ENCODE results near the genes NOTO, PRADC1 and ACTG2.

DNA sequence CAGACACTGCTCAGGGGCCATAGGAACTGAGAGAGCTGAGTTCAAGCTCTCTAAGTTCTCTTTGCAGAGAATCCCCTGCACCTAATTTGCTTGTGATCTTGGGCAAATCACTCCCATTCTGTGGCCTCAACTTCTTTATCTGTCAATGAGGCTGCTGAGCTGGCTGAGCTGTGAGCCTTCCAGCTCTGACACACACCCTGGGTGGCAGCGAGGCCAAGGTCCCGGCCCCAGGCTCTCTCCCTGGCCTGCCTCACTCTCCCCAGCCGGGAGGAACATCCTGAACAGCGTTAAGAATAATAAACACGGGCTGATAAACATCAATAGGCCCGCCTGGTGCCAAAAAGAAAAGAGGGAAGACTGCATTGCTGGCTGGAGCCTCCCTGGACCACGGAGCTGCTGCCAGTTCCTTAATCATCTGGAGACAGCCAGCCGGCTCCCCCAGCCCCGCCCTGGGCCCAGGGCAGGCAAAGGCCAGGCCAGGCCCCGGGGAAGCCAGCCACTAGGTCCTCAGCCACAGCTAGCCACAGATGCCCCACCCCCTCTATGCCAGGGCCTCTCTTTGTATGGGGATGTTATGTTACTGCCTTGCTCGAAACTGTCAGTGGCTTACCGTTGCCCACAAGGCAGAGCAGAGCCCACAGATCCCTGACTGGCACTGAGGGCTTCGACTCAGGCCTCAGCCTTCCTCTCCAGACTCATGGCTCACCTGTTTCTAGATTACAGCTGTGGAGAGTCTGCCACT, 280.4 kb downstream of the DYSF start:
- PRO-cap, 2 experiments, result no peak in any of the 2 experiments

- PRO-cap, 2 experiments, result no peak in any of the 2 experiments
Measured at GRCh38 chr2:71751671-71752036, 285.2 kb downstream of the DYSF start.

GRCh38 chr2:71784990-71785501, 318.5 kb downstream of the DYSF start:
- PRO-cap, 2 experiments, result peak in 1 of 2 experiments; most common plus-strand start chr2:71785231 (in 1)

GRCh38 chr2:72033614-72034382, 113.9 kb downstream of the CYP26B1 start:
- PRO-cap, 2 experiments, result no peak in any of the 2 experiments

DNA sequence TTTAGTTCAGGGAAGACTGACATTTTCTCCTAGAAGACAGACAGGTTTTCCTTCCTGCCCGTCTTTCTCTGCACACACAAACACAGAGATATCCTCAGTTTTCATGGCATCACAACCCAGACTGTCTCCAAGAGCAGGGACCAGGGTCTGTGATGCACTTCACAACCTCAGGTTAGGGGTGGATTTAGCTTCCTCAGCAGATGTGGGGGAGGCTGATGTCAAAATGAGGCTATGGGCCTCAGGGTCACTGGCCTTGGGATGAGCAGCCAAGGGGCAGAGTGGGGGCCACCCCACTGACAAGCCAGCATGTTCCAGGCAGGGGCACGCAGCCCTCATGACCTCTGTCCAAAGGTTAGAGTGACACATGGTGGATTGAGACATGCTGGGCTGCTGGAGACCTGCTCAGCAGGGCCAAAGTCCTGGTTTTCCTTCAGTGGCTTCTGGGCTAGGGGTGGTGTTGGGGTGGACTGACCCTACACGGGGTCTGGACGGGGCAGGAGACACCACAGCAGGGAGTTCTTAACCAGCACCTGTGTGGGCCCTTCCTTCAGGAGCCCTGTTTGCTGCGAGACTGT, 70.5 kb downstream of the SFXN5 start:
- PRO-cap, 2 experiments, result no peak in any of the 2 experiments

- PRO-cap, 2 experiments, result peak in 1 of 2 experiments; most common plus-strand start chr2:73070185 (in 1)
Measured at GRCh38 chr2:73069827-73070374, 1.6 kb downstream of the SFXN5 start.

DNA sequence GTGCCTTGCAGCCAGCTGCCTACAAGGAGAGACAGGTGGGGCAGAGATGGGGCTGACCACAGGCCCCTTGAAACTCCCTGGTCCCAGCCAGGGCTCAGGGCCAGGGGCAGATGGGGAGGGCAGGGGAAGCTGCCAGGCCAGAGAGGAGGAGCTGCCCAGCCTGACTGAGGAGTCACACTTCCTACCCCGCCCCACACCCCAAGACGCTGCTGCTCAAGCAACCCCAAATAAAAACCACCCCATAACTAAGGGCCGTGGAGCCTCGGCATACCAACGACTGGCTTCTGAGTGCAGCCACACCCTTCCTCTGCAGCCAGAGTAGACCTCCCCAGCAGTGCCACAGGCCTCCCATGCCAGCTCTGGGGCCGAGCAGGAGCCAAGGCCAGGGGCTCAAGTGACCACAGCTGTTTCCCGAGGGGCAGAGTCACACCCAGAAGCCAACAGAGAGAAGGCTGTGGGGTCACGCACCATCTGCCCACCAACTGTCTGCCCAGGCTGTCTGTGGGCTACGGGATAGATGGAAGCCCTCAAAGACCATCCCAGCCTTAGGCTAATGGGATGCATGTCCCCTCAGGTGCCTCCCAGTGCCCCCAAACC, 5.2 kb downstream of the RAB11FIP5 start:
- PRO-cap, 2 experiments, result no peak in any of the 2 experiments

DNA sequence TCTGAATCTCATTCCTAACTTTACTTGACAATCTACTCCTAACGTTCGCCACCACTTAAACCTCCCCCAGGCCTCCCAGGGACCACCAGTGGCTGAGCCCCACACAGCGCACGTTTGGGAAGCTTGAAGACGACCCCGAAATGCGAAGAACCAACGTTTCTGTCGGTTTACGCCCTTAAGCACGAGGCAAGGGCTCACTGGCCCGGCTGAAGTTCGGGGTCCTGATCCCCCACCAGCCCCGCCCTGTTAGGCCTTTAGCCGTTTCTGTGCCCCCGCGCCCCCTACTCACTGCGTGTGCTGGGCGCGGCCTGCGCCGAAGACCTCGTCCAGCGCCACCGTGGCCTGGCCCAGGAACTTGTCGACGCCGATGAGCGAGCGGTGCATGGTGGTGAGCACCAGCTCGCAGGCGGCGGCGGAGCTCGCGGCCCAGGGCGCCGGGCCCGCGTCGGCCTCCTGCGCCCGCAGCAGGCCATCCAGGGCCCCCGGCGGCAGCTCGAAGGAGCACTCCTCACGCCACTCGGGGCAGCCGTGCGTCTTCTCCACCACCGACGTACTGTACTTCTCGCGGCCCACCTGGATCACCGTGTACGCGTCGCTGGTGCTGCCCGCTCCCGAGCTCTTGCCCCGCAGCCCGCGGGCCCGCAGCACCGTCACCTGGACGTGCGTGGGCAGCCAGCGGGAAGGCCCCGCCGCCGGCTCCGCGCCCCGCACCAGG, 533 bp downstream of the RAB11FIP5 start:
- PRO-cap, 2 experiments, result no peak in any of the 2 experiments

GRCh38 chr2:73175519-73176073, 26.8 kb upstream of the NOTO start:
- PRO-cap, 2 experiments, result no peak in any of the 2 experiments

GRCh38 chr2:73202073-73202732, at the start of gene NOTO:
Gene NOTO (plus strand): TSS chr2:73202574.
- PRO-cap, 2 experiments, result no peak in any of the 2 experiments

GRCh38 chr2:73226659-73227199, 6.3 kb downstream of the PRADC1 start:
- PRO-cap, 2 experiments, result no peak in any of the 2 experiments

GRCh38 chr2:73232607-73233329, at the start of gene PRADC1:
Gene PRADC1 (minus strand): TSS chr2:73233239.
- PRO-cap, 2 experiments, result peak in 2 of 2 experiments; most common minus-strand start chr2:73233236 (in 1)

- PRO-cap, 2 experiments, result no peak in any of the 2 experiments
Measured at GRCh38 chr2:73485323-73486383, 100.0 kb downstream of the ALMS1 start.

GRCh38 chr2:73892432-73893394, at the start of gene ACTG2:
Gene ACTG2 (plus strand): TSS chr2:73893008.
- PRO-cap, 2 experiments, result no peak in any of the 2 experiments

- PRO-cap, 2 experiments, result no peak in any of the 2 experiments
Measured at GRCh38 chr2:73894083-73894739, 1.4 kb downstream of the ACTG2 start.

DNA sequence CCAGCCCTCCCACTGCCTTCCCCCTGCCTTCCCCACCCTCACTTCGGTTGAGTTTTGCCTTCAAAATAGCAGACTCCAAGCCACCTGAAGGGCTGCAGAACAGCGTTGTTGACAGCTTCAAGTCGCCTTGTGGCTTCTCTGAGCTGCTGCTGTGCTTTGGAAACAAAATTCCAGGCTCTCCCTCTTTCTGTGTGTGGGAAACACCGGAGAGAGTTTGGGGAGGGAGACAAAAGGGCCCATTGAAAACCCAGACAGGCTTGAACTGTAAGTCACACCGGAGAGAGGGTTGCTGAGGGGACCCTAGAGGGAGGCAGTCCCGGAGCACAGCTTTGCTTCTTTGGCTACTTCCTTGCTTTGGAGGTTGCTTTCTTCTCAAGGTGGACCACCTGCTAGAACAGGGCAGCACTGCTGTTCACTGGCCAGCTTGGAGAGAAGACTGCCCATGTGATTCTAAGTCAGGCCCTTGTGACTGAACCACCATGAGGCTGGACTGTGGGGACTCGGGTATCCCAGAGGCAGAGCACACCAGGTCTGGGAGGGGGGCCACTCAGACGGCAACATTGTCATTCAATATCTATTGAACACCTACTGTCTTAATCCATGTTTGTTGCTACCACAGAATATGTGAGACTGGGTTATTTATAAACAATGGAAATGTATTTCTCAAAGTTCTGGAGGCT, 4.4 kb downstream of the ACTG2 start:
- PRO-cap, 2 experiments, result no peak in any of the 2 experiments

- PRO-cap, 2 experiments, result no peak in any of the 2 experiments
Measured at GRCh38 chr2:73928703-73929288, 2.1 kb downstream of the DGUOK start.

GRCh38 chr2:74002171-74003002, 17.7 kb downstream of the TET3 start:
- PRO-cap, 2 experiments, result peak in 2 of 2 experiments; most common plus-strand start chr2:74002664 (in 2); most common minus-strand start chr2:74002576 (in 1)

- PRO-cap, 2 experiments, result no peak in any of the 2 experiments
Measured at GRCh38 chr2:74105872-74106282, 41.8 kb downstream of the BOLA3 start.

DNA sequence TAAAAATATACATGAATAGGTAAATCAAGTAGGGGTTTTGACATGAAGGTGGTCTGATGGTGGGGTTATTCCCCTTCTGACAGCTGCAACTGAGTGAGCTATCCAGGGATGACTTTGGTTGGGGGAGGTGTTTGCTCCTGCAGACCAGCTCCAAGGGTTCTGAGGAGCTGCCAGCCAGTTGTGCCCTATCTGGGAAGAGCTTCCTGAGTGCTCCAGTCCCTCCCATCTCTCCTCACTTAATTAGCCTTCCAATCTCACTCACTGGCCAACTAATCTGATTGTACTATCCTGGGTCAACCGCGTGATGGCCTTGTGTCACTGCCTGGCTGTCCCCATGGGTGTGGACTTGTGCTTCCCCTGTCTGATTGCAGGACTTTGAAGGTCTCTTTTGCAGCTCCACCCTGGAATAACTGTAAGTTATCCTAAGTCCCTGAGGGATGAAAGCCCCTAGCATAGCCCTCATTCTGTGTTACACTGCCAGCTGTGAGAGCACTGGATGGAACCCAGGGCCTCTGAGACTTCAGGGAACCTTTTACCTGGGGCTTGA, 65.1 kb downstream of the SLC4A5 start:
- PRO-cap, 2 experiments, result no peak in any of the 2 experiments